ENCODE measurements around the gene MAB21L4.

GRCh38 chr2:240575164-240575995, 7.1 kb downstream of the RNPEPL1 start:
- RAMPAGE, long total RNA, result no peak
- RRBS, result 81% methylated on average over 2 of the region's 19 CpGs

DNA sequence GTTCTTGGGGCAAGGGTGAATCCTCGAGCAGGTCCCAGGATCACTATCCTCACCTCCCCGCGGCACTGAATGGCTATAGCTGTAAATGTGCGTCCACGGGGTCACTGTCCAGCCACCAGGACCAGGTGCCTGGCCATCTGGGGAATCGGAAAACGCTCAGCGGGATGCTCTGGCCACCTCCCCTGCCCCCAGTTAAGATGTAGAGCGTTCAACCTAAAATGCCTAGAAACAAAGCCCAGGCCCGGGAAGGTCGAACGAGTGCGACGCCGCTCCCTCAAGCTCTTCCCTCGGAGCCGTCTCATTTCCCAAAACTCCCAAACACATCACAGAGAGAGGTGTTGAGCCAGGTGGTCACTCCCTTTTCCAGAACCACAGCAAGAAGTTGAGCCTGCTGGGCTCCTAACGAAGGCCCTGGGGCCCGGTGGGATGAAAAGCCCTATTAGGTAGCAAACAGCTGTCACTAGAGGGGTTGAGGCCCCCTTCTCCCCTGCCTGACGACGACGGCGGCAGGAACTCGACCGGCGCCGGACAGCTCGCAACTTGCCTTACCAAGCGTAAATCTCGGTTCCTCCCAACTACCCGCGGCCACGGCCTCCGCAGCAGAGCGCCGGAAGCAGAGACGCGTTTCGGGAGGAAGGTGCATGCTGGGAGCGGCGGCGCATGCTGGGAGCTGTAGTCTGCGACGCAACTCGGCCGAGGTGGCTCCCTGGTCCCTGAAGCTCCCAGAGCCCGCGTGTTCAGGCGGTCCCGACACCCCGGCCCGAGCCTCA, 638 bp upstream of the CAPN10 start:
- RAMPAGE, long total RNA, result no peak
- RRBS, result 1% methylated on average over 16 of the region's 52 CpGs

- RAMPAGE, long total RNA, result no peak
- RRBS, result no CpG with 5 or more reads among the region's 19 CpGs
Observed at GRCh38 chr2:240646085-240646705, 20.9 kb downstream of the GPR35 start.

DNA sequence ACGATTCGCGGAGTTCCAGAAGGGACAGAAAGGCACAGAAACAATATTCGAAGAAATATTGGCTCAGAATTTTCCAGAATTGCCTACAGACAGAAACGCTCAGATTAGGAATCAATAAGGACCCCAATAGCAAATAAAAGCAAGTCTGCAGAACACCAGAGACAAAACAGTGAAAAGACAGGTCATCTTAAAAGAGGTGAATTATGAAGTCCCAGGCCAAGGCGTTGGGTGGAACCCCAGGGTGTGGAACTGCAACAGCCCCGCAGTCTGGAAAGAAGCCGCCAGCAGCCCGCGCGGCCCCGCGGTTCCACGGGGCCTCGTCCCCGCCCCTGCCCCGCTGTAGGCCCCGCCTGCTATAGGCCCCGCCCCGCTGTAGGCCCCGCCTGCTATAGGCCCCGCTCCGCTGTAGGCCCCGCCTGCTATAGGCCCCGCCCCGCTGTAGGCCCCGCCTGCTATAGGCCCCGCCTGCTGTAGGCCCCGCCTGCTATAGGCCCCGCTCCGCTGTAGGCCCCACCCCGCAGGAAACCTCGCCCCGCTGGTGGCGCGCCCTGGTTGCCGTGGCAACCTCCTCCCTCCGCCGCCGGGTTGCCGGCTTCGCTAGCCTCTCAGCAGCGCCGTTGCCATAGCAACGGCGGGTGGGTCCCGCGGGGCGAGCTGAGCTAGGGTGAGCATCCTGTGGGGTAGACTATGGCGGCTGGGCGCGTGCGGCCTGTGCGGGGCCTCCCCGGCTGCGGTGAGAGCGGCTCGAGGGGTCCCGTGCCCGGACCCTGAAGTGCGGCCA, 12.1 kb upstream of the KIF1A start:
- RAMPAGE, long total RNA, result no peak
- RRBS, result 22% methylated on average over 6 of the region's 61 CpGs

DNA sequence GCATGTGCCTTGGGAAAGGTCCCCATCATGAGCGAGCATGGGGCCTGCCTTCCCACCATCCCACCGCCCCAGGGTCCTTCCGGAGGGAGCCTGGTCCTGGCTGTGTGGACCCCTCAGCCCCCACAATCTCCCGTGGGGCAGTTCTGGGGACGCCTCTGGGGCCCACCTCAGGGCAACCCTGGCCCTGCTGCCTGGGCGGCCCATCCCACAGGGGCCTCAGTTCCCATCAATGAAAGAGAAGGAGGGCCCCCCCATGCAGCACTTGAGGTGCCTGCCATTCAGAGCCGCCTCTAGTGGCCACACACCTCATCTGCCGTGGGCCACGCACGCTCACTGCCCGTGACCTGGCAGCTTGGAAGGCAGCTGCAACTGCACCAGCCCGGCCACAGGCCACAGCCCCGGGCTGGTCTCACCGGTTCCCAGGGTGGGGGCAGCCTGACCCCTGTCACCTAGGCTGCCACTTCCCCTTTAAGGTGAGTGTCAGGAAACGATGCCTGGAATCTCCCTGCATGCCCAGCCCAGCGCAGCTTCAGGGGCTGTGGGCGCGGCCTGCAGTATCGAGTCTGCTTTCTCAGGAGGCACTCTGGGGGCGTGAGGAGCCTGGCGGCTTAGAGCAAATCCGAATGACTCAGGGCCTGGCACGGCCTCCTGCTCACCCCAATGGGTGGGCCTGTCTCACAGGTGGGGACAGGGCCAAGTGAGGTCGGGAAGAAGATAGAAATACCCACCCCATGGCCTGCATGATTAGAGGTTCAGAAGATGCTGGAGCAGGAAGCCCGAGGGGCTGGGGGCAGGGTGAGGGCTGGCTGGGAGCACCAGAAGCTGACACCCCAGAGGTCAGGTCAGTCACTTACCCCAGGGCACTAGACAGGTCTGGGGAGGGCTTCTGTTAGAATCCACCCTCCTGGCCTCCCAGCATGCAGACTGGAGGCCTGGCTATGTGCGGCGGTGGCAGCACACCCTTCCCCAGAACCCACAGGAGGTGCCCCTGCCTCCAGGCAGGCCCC, 2.5 kb downstream of the MAB21L4 start:
- RAMPAGE, long total RNA, result no peak
- RRBS, result 86% methylated on average over 2 of the region's 27 CpGs

GRCh38 chr2:240895839-240896538, at the start of gene MAB21L4:
TSS of gene MAB21L4 (minus strand) at chr2:240896156.
- RAMPAGE, long total RNA, result no peak
- RRBS, result no CpG with 5 or more reads among the region's 19 CpGs

DNA sequence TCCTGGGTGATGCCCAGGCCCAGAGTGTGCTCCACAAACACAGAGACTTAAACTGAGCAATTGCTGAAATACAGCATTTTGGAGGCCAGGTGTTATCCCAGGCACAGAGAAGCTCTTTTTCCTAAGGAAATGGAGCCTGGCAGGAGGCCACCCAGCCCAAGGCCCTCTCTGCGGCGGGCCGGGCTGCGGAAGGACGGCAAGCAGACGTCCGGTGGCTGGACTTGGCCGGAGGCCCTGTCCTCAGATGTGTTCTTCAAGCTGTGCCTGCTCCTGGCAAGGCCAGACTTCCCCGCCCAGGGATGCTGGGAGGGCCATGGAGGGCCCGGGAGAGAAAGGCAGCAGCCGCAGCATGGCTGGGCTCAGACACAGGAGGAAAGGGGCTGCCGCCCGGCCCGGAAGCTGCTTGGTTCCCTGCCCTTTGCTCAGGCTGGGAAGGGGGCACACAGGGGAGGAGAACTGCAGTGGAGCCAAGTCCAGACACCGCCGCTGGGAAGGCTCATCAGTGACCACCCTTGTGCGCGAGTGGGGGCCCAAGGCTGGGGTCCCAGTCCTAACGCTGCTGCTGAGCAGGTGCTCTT, 7.6 kb downstream of the CROCC2 start:
- RAMPAGE, long total RNA, result no peak
- RRBS, result 13% methylated on average over 6 of the region's 19 CpGs

DNA sequence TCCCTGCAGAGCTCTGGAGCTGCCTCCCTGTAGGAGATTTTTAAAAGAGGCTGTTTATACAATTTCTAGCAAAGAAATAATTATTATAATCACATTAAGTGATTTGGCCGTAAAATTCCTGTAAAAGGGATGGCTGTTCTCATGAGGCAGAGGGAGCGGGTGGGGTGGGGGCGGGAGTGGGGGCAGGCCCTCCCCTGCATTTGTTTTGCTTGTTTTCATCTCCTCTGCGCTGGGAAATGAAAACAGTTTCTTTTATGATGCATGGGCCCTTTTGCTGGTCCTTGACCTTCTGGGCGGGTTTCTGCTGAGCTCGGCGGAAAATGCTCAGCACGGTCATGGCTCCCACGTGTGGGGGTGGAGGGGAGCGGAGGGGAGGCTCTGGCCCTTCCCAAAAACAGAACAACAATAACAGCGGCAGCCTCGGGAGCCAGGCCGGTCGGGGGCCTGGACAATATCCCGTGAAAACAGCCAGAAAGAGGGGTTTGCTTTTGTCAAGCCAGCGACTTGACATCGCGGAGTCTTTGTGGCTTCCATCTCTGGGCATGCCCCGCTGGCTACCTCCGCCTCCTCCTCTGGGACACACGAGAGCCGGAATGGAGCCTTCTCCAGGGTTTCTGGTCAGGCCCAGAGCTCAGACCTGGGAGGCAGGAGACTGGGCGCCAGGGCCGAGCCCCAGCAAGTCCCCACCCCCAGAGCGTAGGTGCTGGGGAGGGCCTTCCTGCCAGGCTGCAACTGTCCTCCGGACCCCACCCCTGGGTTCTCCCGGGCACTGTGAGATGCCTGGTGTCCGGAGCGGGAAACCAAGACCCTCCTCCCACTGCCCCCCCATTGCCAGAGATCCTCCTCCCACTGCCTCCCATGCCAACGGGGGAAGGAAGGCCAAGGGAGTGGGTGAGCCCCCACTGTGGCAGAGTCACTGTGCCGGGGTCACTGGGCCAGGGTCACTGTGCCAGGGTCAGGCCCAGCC, 36.0 kb upstream of the SNED1 start:
- RAMPAGE, long total RNA, result no peak
- RRBS, result no CpG with 5 or more reads among the region's 31 CpGs

- RAMPAGE, long total RNA, result no peak
- RRBS, result 52% methylated on average over 5 of the region's 57 CpGs
Observed at GRCh38 chr2:241036361-241037532, 38.3 kb downstream of the SNED1 start.

DNA sequence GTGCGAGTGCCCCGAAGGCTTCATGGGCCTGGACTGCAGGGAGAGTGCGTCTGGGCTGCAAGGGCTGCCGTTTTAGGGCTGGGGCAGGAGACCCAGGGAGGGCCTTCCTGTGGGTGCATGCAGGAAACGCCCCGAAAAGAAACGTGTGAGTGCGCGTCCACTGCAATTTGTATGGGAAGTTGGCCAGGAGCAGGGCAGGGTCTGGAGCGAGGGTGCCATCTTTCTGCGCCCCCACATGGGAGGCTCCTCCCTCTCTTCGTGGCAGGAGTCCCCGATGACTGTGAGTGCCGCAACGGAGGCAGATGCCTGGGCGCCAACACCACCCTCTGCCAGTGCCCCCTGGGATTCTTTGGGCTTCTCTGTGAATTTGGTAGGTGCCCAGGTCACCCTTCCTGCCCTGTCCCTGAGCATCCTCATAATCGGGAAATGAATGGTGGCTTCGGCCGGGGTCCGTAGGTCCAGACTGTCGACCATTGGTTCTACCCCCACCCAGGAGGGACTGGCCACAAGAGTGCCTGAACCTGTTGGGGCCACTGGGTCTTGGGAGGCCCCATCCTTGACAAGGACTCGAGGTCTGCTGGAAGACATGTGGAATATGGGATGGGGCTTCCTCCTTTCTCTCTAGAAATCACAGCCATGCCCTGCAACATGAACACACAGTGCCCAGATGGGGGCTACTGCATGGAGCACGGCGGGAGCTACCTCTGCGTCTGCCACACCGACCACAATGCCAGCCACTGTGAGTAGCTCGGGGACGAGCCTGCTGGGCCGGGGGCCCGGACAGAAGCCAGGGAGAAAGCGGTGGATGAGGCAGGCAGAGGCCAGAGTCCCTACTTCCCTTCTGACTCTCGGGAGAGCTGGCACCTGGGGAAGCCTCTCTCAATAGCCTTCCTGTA, 50.2 kb downstream of the SNED1 start:
- RAMPAGE, long total RNA, result no peak
- RRBS, result no CpG with 5 or more reads among the region's 32 CpGs

DNA sequence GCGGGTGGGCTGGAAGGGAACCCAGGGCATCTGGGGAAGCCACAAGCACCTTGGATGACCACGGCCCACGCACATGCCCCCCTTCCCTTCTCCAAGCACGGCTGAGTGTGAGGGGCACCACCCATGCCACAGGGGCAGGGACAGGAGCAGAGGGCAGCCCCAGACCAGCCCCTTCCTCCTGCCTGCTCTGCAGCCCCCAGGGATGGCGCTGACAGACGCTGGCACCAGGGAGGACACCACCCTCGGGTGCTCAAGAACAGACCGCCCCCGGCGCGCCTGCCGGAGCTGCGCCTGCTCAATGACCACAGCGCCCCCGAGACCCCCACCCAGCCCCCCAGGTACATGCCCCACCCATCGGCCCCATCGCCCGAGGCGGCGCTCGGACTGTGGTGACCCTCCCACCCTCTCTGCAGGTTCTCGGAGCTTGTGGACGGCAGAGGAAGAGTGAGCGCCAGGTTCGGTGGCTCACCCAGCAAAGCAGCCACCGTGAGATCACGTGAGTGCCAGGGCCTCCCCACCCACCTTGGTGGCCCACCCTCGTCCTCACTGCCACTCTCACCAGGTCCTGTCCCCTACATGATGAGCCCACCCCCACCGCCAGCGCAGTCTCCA, 30.6 kb downstream of the MTERF4 start:
- RAMPAGE, long total RNA, result no peak
- RRBS, result no CpG with 5 or more reads among the region's 30 CpGs

DNA sequence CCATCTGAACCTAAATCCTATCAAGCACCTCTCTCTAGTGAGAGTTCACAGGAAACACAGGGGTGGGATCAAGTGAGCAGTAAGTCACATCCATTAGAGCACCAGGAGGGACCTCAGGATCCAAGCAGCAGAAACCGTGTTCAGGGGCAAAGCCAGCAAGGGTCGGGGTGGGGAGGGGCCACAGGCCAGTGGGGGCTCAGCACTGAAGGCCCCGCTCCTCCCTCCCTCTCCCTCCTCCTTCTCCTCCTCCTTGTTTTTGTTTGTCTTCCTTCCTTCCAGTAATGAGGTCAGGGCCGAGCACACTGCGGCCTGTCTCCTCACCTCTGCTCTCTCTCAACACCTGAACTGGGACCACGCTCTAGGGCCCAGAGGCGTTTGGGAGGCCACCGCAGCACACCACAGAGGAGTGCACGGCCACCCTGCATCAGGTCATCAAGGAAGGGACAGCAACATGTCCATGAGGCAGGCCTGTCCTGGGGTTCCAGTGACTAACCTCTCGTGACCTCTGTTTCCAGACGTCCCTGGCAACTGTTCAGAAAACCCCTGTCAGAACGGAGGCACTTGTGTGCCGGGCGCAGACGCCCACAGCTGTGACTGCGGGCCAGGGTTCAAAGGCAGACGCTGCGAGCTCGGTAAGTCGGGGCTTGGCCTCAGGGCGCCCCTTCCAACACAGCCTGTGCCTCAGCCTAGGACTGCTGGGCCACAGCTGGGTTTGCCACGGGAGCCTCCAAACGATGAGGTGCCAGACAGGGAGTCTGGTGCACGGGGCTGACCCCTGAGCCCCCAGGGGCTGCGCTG, 20.7 kb downstream of the MTERF4 start:
- RAMPAGE, long total RNA, result no peak
- RRBS, result no CpG with 5 or more reads among the region's 25 CpGs

DNA sequence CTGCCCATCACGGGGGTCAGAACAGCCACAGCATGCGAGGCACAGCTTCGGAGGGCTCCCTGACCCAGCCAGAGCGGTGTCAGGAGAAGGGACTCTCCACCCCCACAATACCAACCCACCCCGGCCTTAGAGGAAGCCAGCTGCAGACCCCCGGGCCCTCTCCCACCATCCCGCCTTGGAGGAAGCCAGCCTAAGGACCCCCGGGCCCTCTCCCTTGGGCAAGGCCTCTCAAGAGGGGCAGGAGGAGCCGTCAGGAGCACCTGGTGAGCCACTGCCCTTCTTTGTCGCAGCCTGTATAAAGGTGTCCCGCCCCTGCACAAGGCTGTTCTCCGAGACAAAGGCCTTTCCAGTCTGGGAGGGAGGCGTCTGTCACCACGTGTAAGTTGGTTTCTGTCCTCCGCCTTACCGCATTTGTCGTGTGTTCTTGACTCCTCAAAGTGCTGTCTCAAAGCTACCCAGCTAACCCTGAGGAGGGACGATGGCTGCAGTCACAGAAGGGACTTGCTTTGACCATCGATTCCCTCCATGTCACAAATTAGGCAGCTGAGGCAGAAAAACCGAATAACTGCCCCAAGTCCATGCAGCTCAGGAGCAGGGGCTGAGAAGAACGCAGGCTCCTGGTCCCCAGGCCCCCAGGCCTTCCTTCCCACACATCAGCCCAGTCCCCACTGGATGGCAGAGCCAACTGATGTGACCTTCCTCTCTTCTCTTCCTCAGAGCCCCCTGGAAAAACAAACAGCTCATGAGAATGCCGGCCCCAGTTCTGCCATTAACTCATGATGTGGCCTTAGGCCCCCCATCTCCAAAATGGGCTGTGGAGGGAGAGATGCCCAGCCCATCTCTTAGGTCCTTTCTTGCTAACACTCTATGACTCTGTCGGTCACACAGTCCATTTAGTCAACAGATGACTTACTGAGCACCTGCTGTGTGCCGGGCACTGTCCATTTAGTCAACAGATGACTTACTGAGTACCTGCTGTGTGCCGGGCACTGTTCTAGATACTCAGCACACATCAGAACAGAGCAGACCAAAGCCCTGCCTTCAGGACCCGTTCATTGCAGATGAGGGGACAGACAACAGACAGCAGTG, 19.8 kb downstream of the MTERF4 start:
- RAMPAGE, long total RNA, result no peak
- RRBS, result 84% methylated on average over 4 of the region's 26 CpGs

DNA sequence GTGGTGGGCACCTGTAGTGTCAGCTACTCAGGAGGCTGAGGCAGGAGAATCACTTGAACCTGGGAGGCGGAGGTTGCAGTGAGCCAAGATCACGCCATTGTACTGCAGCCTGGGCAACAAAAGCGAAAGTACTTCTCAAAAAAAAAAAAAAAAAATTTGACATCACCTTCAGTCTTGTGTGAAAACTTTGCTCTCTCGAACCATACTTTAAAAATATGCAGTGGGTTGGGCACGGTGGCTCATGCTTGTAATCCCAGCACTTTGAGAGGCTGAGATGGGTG, 1.9 kb upstream of the MTERF4 start:
- RAMPAGE, long total RNA, result no peak
- RRBS, result no CpG with 5 or more reads among the region's 5 CpGs

DNA sequence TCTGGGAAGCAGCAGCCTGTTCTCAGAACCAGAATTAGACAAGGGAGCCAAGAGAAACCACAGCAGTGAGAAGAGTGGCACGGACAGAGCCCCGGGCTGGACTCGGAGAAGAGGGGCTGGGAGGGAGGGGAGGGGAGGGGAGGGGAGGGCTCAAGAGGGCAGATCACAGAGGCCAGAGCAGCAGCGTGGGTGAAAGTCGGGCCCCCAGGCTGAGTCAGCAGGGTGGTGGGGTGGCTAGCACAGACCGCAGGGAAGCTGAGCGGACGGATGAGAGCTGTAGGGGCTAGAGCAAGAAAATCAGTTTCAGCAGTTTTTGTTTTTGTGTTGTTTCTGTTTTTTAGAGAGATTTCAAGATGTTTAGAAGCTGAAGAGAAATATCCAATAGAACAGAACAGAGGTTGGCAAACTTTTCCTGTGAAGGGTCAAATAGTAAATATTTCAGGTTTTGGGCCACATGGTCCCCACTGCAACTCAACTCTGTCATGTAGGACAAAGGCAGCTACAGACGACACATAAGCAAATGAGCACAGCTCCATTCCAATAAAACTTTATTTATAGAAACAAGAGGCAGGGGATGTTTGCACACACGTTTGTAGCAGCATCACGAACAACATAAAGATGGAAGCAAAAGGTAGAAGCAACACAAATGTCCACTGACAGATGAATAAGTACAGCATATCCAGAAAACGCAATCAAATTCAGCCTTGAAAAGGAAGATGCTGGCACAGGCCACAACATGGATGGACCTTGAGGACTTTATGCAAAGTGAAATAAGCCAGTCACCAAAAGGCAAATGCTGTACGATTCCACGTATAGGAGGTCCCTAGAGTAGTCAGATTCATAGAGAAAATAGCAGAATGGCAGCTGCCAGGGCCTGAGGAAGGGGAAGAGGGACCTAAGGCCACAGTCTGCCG, 7.6 kb upstream of the MTERF4 start:
- RAMPAGE, long total RNA, result no peak
- RRBS, result no CpG with 5 or more reads among the region's 15 CpGs

- RAMPAGE, long total RNA, result no peak
- RRBS, result no CpG with 5 or more reads among the region's 5 CpGs
Observed at GRCh38 chr2:241111756-241112022, 9.6 kb upstream of the MTERF4 start.

DNA sequence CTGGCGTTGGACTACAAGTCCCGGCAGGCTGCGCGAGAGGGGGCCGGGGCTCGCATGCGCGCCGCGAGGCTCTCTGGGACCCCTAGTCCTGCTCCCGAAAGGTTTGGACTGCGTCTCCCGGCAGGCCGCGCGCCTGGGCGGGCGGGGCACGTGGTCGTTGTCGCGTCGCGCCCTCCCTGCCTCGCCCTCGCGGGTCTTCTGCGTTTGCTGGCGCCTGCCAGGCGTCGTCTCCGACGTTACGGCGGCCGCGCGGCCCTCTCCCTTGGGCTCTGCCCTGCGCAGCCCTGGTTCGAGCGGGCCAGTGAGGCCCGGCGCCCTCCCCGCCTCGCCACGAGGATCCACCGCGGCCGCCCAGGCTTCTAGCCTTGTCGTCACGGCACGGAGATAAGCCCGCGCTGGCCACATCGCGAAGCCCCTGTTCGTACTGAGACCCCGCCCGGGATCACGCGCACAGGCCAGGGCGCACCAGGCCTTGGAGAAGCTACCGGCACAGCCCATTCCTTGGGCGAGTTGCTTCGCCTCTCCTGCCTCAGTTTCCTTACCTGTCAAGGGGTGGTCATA, 377 bp upstream of the STK25 start:
- RAMPAGE, long total RNA, result no peak
- RRBS, result 2% methylated on average over 14 of the region's 65 CpGs

DNA sequence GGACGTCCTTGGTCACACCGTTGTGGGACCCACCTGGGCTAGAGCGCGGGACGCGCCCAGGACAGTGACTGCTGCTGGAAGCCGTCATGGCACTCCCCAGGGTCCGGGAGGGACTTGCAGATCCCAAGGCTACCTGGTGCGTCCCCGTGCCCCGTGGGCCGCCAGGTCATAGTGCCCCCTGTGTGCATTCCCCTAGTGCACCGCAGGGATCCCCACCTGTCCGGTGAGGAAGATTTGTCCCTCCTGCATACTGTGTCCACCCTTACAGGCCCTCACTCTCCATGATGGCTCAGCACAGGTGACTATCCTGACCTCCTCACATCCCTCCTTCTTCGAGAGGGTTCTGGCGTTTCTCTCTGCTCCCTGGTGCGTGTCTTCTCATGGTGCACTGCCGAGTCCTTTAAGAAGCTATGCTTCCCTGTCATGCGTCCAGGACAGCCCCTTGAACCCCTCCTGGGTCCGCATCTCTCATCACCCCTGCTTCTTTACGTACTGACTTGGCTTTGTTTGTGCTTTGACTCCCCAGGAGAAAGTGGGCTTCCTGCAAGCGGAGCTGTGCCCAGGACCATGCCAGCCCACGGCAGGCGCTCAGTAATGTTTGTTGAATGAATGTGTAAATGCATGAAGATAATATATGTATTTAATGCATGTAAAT, 985 bp upstream of the STK25 start:
- RAMPAGE, long total RNA, result no peak
- RRBS, result no CpG with 5 or more reads among the region's 24 CpGs

DNA sequence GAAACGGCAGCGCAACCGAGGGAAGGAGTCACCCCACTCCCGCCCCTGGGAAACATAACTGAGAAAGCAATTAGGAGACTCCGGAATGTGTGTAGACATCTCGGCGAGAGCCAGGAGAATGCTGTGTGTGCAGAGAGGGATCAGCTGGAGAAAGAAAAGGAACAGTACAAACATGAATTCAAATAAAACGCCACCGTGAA, 13.4 kb upstream of the BOK start:
- RAMPAGE, long total RNA, result no peak
- RRBS, result no CpG with 5 or more reads among the region's 9 CpGs

DNA sequence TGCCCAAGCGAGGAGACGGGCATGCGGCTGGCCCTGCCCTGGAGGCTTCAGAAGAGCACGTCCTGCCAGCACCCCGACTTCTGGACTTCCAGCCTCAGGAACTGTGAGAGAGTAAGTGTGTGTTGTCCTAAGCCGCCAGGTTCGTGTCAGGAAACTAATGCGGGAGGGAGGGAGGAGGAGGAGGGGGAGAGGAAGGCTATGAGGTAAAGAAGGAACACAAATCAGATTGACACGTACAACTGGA, 11.7 kb upstream of the BOK start:
- RAMPAGE, long total RNA, result no peak
- RRBS, result no CpG with 5 or more reads among the region's 9 CpGs